Placental pericyte (primary cell): ENCODE measurements around a stretch of chr16.

DNA sequence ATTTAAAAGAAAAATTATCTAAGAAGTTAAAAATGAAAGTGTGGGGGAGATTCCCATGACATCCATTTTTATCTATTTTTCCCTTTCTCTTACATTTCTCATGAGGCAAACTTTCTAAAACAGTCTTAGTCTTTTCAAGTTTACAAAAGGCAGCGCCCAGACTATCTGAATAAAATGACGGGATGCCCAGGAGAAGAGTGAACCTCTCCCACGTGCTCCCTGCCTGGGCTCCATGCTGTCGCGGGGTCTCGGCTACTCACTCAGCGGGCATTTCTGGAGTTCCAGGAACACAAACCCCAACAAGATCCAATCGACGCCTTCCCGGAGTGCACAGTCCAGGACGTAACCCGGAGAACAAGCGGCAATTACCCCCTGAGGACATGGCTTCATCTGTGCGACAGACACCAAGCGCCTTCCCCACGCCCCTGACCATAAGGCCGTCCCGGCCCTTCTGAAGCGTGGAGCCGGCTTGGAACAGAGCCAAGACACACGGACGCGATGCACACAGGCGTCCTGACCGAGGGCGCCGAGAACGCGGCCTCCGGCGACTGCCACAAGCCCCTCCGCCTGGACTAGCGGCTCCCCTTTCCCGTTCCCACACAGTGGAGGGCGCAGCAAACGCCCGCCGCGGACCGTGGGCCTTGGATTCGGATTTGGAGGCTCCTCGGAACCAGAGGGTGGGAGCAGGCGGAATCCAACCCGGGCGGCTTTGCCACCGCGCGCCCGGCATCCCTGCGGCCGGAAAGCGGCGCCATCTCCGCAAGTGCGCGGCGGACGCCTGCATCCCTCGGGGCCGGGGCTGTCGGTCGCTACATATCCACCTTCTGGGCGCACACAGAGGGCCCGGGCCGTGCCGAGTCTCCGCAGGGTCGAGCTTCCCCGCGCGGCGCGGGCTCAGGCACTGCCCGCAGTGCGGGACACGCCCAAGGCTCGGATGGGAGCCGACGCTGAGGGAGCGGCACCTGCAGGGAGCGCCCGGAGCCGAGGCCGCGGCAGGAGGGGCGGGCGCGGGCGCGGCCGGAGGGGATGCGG is 817 bp downstream of the ABCA3 start:
- CAGE, long polyA plus RNA, result no peak

DNA sequence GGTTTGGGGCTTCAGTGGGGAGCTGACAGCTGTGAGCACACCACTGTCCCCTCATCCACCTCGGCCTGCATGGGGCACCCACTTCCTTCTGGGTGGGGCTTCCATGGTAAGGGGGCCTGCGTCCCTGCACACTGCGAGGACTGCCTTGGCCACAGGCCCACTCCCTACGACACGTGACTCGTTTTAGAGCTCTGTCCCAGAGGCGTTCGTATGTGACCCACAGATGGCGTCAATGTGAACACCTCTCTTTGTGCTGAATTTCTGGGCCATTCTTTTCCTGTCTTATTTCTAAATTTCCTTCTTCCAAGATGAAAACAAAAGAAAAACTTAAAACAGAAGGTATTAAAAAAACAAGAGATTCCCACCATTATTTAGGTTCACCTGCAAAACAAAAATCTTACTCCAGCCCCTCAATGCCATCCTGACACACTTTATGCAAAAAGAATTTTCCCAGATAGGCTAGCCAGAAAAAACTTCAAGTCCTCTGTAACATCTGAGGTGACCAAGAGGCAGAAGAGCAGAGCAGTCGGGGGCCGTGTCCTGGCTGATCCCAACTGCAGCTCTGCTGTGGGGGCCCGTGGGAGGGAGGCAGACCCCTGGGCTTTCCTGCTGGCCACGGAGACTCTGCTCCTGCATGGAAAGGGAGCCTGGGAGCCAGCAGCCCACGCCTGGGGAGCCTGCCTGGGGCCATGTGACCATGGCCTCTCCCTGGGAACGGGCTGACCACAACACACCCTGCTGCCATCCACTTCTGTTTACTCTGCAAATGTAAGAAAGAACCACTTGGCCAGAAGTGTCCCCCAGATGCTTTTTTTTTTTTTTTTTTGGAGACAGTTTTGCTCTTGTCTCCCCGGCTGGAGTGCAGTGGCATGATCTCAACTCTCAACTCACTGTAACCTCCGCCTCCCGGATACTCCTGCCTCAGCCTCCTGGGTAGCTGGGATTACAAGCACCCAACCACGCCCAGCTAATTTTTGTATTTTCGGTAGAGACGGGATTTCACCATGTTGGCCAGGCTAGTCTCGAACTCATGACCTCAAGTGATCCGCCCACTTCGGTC is 2.1 kb upstream of the TEDC2 start:
- CAGE, long polyA plus RNA, result no peak

GRCh38 chr16:2472030-2473238 is 1.3 kb downstream of the NTN3 start:
- CAGE, long polyA plus RNA, result no peak

- CAGE, long polyA plus RNA, result no peak
Measured at GRCh38 chr16:2476007-2476274, 1.0 kb downstream of the TBC1D24 start.

DNA sequence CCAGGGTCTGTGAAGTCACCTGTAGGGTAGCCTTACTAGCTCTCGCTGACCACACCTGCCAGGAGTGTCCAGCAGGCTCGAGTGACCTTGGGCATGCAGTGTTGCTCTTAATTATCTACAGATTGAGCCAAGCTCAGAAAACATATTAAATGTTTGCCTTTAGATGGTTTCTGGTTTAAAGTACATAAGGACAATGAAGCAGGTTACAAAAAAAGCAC is 1.8 kb downstream of the TBC1D24 start:
- CAGE, long polyA plus RNA, result no peak

- CAGE, long polyA plus RNA, result no peak
Measured at GRCh38 chr16:2514990-2515147, 1.1 kb downstream of the ATP6V0C start.

GRCh38 chr16:2535414-2536032 is 2.3 kb upstream of the PDPK1 start:
- CAGE, long polyA plus RNA, result no peak

DNA sequence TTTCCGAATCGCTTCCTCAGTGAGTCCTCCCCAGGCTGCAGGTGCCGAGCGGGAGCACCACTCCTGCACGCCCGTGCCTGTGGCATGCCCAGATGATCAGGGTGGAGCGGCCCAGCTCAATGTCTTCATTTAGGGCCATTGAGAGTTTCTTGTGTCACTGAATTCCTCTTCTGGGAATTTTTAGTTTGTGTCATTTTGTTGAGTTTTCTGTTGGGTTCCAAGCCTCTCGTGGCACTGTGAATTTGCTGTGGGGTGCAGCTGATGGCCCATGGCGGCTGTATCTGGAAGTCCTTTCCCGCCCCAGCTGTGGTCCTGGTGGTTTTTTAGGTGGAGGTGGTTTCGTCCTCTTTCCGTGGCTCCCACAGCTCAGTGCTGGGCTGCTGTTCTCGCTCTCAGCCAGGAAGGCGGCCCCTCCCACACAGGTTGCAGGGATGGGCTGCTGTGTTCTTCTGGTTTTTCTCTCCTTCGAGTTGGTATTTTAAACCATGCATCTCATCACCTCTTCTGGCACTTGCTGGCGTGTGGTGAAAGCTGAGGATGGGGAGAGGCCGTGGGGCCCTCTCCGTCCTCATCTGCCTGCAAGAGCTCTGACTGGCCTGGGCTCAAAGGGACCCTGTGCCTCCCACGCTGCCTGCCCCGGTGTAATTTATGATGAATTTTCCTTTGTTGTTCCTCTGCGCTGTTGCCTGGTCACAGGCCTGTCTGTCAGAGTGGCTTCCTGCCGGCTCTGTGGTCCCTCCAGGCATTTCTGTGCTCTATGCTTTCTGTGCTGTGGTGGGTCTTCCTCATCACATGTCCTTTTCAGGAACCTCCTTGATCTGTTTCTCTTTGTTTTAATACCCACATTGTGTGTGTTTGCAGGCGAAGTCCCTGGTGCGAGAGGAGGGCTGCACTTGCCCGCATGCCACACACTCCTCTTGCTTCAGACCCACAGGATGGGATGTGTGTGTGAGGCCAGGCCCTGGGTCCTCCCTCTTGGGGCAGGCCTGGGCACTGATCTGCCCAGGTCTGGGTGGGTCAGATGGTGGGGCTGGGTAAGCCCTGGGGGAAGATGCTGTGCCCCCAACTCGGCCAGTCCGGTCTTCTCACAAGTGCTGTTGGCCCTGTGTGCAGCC is 55.6 kb downstream of the PDPK1 start:
- CAGE, long polyA plus RNA, result no peak

DNA sequence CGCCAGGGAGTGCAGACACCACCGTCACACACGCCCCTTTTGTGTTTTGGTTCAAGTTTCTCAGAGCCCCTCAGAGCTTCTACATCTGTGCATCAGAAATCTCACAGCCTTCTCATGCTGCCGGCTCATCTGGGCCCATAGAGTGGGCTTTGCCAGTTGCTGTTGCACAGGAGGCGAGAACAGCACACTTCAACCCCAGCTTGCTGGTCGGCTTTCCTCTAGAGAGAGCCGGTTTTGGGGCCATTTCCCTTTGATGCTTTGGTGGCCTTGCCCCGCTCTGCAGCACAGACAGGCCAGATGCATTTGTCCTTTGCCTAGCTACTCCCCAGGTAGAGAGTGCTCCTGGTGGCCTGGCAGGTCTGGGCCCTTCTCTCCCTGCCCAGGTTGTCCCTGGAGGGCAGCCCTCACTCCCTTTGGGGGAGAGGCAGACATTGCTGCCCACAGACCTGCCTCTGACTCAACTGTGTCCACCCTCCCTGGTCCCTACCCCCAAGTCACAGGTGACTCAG is 61.0 kb downstream of the PDPK1 start:
- CAGE, long polyA plus RNA, result no peak

DNA sequence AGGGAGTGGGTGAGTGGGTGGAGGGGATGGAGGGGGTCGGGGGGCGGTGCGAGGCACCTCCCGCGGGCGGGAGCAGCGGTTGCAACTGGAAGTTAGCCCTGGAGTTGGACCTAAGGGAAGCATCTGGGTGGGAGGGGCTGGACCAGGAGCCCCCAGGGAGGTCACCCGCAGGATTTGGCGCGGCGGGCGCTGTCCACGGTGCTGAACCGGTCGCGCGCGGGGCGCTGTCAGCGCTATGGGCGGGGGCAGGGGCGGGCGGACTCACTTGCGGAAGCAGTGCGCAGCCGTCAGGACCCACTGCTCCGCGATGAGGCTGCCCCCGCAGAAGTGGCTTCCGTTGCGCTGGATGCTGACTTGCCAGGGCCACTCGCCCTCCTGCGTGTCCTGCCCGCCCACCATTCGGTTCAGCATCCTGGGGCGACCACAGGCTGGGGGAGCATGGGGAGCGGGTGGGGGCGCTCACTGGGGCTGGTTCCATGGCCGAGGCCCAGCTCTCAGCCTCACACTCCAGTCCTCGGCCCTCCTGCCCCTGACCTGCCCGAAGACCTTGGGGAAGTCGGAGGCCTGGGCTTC is 4.5 kb downstream of the PRSS27 start:
- CAGE, long polyA plus RNA, result no peak

DNA sequence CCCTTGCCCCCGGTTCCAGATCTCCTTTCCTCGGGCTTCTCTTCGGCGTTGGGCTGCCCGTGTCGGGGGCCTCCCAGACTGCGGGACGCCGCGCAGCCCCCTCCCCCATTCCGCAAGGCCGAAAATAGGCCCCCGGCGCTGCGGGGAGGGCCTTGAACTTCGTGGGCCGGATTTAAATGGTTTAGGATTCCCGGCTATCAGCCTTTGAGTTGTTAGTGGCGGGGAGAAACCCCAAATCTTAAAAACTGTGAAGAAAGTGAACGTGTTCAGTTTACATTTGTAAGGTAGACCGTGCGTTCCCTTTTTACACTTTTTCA is 760 bp downstream of the SRRM2 start:
- CAGE, long polyA plus RNA, result no peak

DNA sequence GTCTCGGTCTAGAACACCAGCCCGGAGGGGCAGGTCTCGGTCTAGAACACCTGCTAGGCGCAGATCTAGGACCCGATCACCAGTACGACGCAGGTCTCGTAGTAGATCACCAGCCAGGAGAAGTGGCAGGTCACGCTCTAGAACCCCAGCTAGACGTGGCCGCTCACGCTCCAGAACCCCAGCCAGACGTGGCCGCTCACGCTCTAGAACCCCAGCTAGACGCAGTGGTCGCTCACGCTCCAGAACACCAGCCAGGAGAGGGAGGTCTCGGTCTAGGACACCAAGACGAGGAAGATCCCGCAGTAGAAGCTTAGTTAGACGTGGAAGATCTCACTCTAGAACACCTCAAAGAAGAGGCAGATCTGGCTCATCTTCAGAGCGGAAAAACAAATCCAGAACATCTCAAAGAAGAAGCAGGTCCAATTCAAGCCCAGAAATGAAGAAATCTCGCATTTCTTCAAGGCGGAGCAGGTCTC is 9.9 kb downstream of the SRRM2 start:
- CAGE, long polyA plus RNA, result no peak

- CAGE, long polyA plus RNA, result no peak
Measured at GRCh38 chr16:2767719-2768722, 9.1 kb downstream of the ELOB start.

DNA sequence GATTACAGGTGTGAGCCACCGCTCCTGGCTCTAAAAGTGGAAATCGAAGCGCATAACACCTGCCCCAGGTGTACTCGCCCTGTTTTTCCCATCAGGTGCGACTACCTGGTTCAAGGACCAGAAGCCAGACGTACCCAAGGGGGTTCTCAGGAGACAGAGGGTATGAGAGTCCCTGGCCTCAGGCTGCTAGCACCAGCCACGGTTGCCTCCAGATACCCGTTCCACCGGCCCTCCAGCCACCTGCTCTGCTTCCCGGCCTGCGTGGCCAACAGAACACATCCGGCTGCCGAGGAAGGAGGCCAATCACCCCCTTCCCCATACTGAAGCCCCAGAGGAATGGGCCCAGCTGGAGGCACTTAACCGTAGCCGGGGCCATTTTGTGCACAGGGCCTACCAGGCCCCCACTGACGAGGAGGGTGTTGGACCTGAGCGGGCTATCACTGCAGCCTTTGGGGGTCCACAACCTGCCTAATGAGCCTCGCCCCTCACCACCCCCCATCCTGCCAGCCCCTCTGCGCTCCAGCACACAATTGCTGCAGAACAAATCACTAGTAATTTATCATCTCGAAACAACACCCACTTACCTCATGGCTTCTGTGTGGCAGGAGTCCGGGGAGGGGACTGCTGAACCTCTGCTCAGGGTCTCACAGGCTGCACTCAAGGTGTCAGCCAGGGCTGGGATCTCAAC is 10.3 kb upstream of the KREMEN2 start:
- CAGE, long polyA plus RNA, result no peak

GRCh38 chr16:2990945-2991298 is 10.7 kb upstream of the PKMYT1 start:
- CAGE, long polyA plus RNA, result no peak

- CAGE, long polyA plus RNA, result no peak
Measured at GRCh38 chr16:3020641-3021363, 634 bp downstream of the TNFRSF12A start.

- CAGE, long polyA plus RNA, result no peak
Measured at GRCh38 chr16:3028597-3029497, 5.0 kb downstream of the THOC6 start.

DNA sequence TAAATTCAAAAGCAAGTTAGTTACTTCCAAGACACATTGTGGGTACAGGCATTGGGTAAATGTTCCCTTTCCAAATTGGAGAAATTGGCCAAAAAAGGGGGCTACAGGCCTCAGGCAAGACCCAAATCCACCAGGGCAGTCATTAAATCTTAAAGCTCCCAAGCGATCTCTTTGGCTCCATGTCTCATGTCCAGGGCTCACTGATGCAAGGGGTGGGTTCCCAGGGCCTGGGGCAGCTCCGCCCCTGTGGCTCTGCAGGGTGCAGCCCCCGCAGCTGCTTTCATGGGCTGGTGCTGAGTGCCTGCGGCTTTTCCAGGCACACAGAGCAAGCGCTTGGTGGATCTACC is 5.0 kb downstream of the IL32 start:
- CAGE, long polyA plus RNA, result no peak

GRCh38 chr16:3188696-3189813 is 45.9 kb downstream of the ZNF200 start:
- CAGE, long polyA plus RNA, result no peak

GRCh38 chr16:3282148-3282696 is 1.1 kb upstream of the ZNF263 start:
- CAGE, long polyA plus RNA, result no peak